ENCODE measurements around the gene CHRNB2.

DNA sequence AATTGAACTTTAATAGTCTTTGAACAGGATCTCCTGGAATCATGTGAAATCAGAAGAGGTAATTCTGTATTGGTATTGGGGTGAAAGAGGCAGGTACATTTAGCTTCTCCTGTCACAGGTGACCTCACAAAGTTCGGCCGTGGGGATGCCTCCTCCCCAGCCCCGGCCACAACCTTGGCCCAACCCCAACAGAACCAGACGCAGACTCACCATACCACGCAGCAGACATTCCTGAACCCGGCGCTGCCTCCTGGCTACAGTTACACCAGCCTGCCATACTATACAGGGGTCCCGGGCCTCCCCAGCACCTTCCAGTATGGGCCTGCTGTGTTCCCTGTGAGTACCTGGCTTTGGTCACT is 11.7 kb upstream of the HAX1 start:
- PRO-cap, result no peak
- RAMPAGE, long total RNA, 2 experiments, result no peak in any of the 2 experiments

- PRO-cap, result no peak
- RAMPAGE, long total RNA, 2 experiments, result no peak in any of the 2 experiments
Observed at GRCh38 chr1:154352573-154353493, 27.5 kb downstream of the ATP8B2 start.

DNA sequence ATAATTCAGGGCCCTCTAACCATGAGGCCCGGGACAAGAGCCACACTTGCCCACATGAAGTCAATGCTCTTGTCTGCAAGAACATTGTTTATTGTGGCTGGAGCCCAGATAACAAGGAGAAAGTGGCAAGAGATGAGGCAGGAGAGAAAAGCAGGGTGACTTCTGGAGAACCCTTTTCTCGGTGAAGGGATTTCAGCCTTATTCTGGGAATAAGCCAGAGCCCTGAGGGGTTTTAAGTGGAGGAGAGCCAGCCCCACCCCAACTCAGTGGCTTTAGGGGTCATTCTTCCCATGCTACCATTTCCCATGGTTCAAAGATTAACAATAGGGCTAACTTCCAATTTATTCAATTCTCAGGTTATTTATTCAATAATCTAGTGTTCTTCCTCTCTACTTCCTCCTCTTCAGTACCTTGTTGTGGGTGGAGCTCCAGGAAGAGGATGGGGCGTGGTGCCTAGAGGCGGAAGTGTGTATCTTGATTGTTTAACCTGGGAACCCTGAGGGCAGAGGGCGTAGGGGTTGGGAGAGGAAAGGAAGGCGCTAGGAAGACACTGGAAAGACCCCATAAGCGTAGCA is 19.8 kb upstream of the IL6R start:
- PRO-cap, result no peak
- RAMPAGE, long total RNA, 2 experiments, result no peak in any of the 2 experiments

GRCh38 chr1:154409985-154410930 is 5.1 kb downstream of the IL6R start:
- PRO-cap, result no peak
- RAMPAGE, long total RNA, 2 experiments, result no peak in any of the 2 experiments

DNA sequence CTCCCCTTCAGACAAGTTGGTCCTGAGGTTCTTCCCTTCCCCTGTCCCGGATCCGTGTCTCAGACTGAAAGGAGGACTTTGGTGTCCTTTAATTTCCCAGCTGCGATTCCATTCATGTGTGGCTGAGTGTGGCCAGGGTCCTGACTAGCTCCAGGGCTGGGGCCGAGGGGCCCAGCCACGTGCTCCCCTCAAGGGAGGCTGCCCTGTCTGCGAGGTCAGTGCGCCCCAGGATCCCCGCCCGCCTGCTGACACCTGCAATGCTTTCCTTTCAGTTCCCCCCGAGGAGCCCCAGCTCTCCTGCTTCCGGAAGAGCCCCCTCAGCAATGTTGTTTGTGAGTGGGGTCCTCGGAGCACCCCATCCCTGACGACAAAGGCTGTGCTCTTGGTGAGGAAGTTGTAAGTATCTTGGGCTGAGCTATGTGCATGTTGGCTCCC is 25.1 kb downstream of the IL6R start:
- PRO-cap, result no peak
- RAMPAGE, long total RNA, 2 experiments, result no peak in any of the 2 experiments

- PRO-cap, result no peak
- RAMPAGE, long total RNA, 2 experiments, result no peak in any of the 2 experiments
Observed at GRCh38 chr1:154496831-154497325, 5.1 kb upstream of the TDRD10 start.

DNA sequence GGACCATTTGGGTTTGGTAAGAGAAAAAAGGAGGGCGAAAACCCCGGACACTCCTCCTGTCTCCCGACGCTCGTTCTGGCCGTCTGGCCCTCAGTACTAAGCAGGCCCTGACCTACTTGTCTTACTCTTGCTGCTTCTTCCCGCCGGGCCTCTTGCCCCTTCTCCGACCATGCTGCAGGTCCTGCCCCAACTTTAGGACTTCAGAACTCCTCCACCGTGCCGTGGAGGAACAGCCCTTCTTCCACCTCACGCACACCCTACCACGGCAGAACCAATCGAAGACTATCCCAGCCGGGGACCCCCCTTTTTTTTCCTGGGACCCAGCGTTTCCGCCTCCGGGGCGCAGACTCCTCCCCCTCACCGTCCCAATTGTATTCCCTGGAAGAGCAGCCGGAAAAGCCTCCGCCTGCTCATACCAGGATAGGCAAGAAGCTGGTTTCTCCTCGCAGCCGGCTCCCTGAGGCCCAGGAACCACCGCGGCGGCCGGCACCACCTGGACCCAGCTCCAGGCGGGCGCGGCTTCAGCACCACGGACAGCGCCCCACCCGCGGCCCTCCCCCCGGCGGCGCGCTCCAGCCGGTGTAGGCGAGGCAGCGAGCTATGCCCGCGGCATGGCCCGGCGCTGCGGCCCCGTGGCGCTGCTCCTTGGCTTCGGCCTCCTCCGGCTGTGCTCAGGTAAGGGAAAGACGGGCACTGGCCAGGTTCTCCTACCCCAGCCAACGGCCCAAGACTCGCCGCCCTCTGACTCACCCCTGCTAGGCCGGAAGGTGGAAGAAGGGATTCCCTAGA is at the start of gene CHRNB2:
TSS of gene CHRNB2 (plus strand) at position 345 of the 789 bp plus-strand sequence.
- PRO-cap, result no peak
- RAMPAGE, long total RNA, 2 experiments, result no peak in any of the 2 experiments

DNA sequence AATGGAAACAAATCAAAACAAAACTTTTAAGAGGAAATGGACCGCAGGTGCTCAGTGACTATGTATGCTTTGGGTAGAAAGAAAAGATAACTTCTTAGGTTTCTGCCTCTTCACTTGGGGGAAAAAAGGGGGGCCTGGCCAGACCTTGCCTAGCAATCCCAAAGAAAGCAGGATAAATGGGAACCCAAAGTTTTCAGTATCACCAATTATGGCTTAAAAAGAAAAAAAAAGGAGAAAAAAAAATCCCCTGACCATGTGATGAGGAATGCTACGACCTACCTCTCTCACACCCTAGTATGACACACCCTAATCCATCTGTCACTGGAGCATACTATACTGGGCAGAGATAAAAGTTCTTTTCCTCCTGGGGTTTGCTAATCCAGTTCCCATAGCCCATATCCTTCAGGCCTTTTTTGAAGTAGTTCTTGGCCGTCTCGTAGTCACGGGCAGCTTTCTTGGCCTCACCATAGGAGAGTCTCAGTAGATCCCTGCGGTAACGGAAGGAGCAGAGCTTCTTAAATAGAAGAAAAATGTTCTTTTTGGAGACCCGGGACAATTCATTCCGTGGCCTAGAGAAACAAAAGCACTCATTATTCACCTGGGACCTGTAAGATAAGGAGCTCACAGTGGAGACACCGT is 17.0 kb downstream of the CHRNB2 start:
- PRO-cap, result no peak
- RAMPAGE, long total RNA, 2 experiments, result no peak in any of the 2 experiments

GRCh38 chr1:154730875-154731639 is 123.1 kb upstream of the ADAR start:
- PRO-cap, result no peak
- RAMPAGE, long total RNA, 2 experiments, result no peak in any of the 2 experiments

- PRO-cap, result no peak
- RAMPAGE, long total RNA, 2 experiments, result no peak in any of the 2 experiments
Observed at GRCh38 chr1:154846630-154847562, 23.2 kb downstream of the KCNN3 start.

- PRO-cap, result unidirectional peak, minus-strand start at chr1:154860383
- RAMPAGE, long total RNA, 2 experiments, result no peak in any of the 2 experiments
Observed at GRCh38 chr1:154860202-154861007, 9.7 kb downstream of the KCNN3 start.

- PRO-cap, result no peak
- RAMPAGE, long total RNA, 2 experiments, result no peak in any of the 2 experiments
Observed at GRCh38 chr1:154867983-154868316, 2.1 kb downstream of the KCNN3 start.

GRCh38 chr1:155012598-155013771 is 10.4 kb downstream of the ZBTB7B start:
- PRO-cap, result no peak
- RAMPAGE, long total RNA, 2 experiments, result no peak in any of the 2 experiments

GRCh38 chr1:155038411-155038929 is 4.8 kb downstream of the DCST1 start:
- PRO-cap, result no peak
- RAMPAGE, long total RNA, 2 experiments, result no peak in any of the 2 experiments

- PRO-cap, result no peak
- RAMPAGE, long total RNA, 2 experiments, result no peak in any of the 2 experiments
Observed at GRCh38 chr1:155077265-155077647, 1.4 kb upstream of the EFNA3 start.

DNA sequence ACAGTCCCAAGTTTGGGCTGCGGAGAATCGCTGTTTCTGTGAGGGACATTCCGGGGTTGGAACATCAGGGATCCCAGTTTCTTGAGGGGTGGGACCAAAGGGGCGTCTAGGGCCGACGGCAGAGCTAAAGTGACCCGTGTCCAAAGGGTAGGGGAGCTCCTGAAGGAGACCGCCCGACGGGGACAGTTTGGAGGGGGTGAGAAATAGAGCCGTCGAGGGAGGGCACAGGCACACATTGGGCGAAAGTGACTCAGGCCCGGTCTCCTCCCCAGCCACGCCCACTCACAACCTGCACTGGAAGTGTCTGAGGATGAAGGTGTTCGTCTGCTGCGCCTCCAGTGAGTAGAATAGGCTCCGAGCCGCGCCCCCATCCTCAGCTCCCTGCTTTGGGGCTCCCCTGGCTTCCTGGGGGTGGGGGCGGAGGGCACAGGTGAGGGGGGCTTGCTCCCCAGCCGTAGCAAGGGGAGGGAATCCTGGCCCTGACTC is 7.0 kb downstream of the EFNA3 start:
- PRO-cap, result no peak
- RAMPAGE, long total RNA, 2 experiments, result no peak in any of the 2 experiments

- PRO-cap, result bidirectional peak, plus-strand start at chr1:155127398, minus-strand start at chr1:155127265; bidirectional peak, plus-strand start at chr1:155127876, minus-strand start at chr1:155127754
- RAMPAGE, long total RNA, 2 experiments, result no peak in any of the 2 experiments
Observed at GRCh38 chr1:155127175-155127836, 370 bp upstream of the EFNA1 start.

- PRO-cap, result no peak
- RAMPAGE, long total RNA, 2 experiments, result no peak in any of the 2 experiments
Observed at GRCh38 chr1:155183448-155183823, 9.8 kb downstream of the TRIM46 start.

GRCh38 chr1:155195634-155196071 is 12.0 kb downstream of the THBS3 start:
- PRO-cap, result no peak
- RAMPAGE, long total RNA, 2 experiments, result no peak in any of the 2 experiments

DNA sequence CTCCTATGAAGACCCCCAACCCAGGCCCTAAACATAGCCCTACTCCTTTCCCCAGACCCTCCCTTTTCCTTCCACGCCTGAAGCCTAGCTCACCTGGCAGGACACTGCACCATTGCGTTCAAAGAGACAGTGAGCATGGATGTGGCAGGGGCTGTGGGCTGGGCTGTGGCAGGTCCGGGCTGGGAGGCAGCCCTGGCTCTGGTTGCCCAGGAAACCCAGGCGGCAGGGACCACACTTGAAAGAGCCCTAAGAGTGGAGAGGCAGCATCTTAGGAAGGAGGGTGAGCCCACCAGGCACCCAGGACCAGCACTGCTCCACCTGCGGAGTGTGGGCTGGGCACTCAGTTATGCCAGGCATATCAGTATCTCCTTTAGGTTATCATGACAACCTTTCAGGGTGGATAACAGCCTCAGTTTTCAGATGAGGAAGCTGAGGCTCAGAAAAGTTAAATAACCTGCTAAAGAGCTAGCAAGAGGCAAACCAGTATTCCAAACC is 6.3 kb downstream of the THBS3 start:
- PRO-cap, result no peak
- RAMPAGE, long total RNA, 2 experiments, result no peak in any of the 2 experiments

Measured in breast epithelium (tissue), 2 donors.